Mammary microvascular endothelial cell (primary cell): ENCODE measurements around the genes CBX6 and APOBEC3A.

GRCh38 chr22:38704553-38704934 is 1.2 kb upstream of the GTPBP1 start:
- RAMPAGE, long total RNA = no peak

GRCh38 chr22:38704935-38705578 is 687 bp upstream of the GTPBP1 start:
- RAMPAGE, long total RNA = no peak

- RAMPAGE, long total RNA = no peak
Measured at GRCh38 chr22:38706284-38707156, 776 bp downstream of the GTPBP1 start.

GRCh38 chr22:38718260-38718753 is 12.6 kb downstream of the GTPBP1 start:
- RAMPAGE, long total RNA = no peak

- RAMPAGE, long total RNA = no peak
Measured at GRCh38 chr22:38733399-38734432, 22.1 kb downstream of the SUN2 start.

GRCh38 chr22:38787839-38788745 is 5.9 kb downstream of the DNAL4 start:
- RAMPAGE, long total RNA = no peak

DNA sequence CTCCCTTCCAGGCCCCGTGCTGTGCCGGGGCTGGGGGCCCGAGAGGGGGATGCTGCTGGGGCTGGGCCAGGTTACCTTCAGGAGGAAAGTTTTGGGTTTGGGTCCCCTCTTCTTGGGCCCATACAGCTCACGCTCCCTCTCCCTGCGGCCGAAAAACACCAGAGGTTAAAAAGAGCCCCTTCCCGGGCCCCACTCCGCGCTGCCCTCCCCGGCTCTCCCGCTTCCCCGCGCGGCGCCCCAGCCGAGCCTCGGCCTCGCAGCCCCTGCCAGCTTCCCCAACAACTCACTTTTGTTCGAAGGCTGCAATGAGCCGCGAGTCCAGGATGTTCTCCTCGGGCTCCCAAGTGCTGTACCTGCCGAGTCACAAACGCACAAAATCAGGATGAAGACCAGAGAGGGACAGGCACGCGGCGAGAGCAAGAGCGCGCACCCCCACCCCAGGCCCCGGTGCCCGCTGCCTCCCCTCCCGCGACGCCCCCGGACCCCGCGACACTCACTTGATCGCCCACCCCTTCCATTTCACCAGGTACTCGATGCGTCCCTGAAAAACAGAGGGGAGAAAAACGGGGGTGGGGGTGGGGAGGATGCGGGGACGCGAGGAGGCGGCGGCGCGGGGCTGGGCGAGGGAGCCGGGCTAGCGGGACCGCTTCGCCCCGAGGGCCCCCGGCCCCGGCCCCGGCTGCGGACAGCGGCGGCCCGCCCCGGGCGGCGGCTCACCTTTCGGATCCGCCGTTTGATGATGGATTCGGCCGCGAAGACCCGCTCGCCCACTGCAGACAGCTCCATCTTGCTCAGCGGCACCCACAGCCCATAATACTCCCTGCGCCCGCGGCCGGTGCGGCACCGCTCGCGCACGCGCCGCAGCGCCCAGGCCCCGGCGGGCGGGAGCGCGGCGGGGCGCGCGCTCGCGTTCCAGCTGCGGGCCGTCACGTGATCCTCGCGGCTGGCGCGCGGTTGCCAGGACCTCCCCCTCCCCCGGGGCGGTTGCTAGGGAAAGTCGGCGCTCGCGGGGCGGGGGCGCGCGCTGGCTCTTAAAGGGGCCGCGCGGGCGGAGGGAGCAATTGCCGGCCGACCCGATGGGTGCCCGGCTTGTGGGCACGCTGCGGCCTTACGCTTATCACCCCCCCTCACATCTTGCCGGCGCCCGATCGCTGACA is at the start of gene CBX6:
Gene CBX6, minus strand, starts transcription at position 812 of the 1,157 bp plus-strand sequence.
- RAMPAGE, long total RNA = no peak

DNA sequence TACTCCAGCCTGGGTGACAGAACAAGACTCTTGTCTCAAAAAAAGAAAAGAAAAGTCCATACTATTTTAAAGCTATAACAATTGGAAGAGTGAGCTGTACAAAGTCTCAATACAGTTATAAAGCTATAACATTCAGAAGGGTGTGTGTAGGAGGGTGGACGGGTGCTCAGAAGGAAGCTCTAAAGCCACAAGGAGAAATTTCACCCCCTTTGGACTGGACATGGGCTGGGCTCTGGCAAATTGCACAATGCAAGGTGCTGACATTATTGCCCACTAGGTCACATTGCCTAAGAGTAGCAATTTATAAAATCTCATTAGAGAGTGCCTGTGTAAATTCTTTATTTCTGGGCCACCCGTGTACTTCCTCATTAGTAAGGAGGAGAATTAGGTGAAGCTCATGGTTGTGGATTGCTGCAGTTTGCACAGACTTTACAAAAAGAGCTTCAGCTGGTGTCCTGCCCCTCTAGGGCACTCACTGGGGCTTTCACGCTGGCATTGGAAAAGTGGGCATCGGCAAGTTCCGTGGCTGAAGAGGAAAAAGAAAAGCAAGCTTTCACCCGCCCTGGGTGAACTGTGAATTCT is 5.6 kb upstream of the APOBEC3A start:
- RAMPAGE, long total RNA = no peak

GRCh38 chr22:38953869-38954500 is 3.4 kb upstream of the APOBEC3A start:
- RAMPAGE, long total RNA = no peak

DNA sequence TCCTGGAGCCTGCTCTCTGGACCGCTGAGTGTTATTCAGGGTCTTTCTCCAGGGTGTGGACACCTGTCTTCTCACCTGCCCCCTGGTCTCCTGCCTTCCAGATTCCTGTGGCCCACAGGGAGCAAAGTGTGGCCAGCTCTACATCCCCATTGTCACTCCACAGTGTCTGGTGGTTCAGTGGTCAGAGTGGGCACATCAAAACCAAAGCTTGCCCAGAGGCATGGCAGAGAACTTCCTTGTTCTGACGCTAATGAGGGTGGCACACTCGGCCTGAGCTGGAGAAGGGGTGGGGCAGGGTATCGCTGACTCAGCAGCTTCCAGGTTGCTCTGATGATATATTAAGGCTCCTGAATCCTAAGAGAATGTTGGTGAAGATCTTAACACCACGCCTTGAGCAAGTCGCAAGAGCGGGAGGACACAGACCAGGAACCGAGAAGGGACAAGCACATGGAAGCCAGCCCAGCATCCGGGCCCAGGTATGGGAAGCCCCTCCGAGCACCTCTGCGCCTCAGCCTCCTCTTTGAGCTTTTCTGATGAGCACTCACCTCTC is at the start of gene APOBEC3A:
Gene APOBEC3A, plus strand, starts transcription at position 365 of the 550 bp plus-strand sequence.
- RAMPAGE, long total RNA = no peak

- RAMPAGE, long total RNA = no peak
Measured at GRCh38 chr22:38964744-38965463, 7.5 kb downstream of the APOBEC3A start.

DNA sequence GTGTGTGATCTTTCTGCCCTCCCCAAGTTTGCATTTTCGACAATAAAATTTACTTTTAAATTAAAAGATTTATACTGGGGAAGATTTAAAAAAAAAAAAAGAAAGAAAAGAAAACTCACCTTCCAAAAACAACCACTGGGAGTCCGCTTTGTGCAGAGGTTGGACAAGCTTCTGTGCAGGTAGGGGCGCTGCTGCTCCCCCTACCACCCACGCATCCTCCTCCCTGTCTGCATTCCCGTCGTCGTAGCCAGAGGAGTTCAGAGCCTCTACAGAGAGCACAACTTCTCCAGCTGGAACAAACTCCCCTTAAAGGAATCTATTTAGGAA is 893 bp upstream of the APOBEC3B start:
- RAMPAGE, long total RNA = no peak

DNA sequence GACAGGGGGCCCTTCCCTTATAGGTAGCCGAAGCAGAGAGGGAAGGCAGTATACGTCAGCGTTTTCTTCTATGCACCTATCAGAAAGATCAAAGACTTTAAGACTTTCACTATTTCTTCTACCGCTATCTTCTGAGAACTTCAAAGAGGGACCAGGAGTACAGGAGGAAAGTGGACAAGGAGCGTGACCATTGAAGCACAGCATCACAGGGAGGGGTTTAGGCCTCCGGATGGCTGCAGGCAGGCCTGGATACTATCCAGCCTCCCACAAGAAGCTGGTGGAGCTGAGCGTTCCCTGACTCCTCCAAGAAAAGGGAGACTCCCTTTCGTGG is 1.1 kb upstream of the APOBEC3C start:
- RAMPAGE, long total RNA = no peak

DNA sequence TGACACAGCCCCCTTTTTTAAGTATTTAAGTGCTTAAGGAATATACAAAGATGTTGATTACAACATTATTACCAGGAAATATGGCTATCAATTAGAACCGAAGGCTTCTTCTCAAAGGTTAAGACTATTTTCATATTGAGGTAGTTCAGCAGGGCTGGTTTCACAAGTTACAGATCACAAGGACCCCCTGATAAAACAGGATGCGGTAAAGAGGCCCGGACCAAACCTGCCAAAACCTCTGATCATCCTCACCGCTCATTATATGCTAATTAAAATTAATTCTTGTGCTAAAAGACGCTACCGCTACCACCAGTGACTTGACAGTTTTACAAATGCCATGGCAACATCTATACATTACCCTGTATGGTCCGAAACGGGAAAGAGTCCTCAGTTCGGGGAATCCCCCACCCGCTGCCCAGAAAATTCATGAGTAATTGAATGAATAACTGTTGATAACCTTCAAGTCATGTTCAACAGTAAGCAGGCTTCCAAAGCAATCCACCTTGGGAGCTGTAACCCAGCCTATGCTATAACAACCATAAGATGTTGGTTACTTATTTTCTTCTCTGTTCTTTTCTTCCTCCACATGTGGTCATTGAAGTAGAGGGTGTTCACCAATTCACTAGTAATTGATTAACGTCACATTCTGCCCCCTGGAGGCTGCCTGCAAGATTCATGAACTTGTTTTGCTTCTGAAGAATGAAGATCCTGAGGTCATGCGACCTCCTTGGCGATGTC is 20.6 kb downstream of the APOBEC3H start:
- RAMPAGE, long total RNA = no peak

DNA sequence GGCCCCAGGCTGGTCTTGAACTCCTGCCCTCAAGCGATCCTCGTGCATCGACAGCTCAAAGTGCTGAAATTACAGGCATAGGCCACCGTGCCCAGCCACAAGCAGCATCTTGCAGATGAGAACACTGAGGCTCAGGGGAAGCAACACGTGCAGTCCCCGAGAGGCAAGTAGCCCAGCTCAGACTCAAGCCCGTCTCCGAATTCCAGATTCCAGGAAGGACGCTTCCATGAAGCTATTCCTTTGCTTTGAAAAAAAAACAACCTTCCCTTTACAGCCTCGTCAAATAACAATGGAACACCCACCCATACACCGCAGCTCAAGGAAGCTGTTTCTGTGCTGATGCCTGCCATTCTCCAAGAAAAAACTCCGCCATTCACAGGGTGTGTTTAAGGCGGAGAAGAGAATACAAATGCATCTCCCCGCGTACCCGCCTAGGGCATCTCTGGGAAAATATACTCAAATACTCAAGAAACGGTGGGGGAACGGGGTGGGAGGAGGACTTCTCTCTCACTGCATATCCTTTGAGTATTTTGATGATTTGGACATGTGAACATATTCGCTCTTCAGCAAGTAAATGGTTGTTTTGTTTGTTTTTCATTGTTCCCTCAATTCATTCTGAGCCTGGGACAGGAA is 34.7 kb upstream of the PDGFB start:
- RAMPAGE, long total RNA = no peak

DNA sequence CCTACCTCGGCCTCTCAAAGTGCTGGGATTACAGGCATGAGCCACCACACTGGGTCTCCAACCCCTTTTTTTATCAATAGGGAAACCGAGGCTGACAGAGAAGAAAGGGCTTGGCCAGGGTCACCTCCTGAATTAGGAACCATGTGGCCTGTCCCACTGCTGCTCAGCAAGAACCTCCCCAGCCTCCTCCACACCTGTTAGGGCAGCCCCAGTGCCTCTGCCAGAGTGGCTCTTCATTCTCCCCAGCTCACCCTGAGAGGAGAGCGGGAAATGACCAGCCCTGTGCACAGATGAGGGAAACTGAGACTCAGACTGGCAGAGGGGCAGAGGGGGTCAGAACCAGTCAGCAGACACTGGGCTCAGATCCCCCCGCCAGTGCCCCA is 30.3 kb downstream of the RPL3 start:
- RAMPAGE, long total RNA = no peak

GRCh38 chr22:39361032-39361683 is 11.4 kb downstream of the SYNGR1 start:
- RAMPAGE, long total RNA = no peak

DNA sequence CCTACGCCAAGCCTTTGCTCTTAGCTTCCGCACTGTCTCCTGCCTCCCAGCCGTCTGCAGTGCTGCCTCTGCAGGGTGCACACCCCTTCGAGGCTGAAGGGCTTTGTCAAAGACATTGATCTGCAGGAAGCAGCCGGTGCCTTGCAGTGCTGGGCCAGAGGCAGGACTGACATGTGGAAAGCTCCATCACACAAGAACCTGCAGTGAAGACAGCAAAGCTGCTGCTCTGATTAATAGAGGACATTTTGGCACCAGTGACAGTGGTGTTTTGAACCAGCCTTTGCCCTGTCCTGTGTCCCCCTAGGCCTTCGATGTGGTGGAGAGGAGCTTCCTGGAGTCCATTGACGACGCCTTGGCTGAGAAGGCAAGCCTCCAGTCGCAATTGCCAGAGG is 16.9 kb downstream of the TAB1 start:
- RAMPAGE, long total RNA = no peak

DNA sequence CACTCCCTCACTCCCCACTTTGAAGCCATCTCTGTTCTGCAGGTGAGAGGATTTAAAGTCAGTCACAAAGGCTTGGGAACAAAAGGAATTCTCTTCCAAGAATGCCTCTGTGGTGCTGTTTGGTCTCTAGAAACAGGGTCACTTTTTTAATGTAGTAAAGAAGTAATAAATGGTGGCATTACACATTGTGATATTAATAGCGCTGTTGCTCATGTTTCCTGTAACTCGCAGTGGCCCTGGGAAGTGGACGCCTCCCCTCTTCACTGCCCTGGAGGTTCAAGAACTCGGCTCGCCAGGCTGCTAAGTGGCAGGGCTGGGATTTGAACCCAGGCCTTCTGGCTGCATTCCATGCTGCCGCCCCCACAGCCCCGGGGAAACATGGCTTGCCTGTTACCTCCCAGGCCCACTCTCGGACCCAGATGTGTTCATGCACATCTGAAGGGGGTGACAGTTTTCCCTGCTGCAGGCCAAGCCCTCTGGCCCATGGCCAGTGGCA is 25.1 kb upstream of the MGAT3 start:
- RAMPAGE, long total RNA = no peak

GRCh38 chr22:39522001-39522523 is 1.7 kb downstream of the ATF4 start:
- RAMPAGE, long total RNA = no peak